ENCODE measurements around the genes STRIT1 and SSR3.

- PRO-cap, 2 experiments = no peak in any of the 2 experiments
These were observed at the start of gene STRIT1 for GRCh38 chr3:155293616-155294028. STRIT1 (minus strand) TSS chr3:155293683.

- PRO-cap, 2 experiments = no peak in any of the 2 experiments
These were observed 146.2 kb downstream of the PLCH1 start for GRCh38 chr3:155598674-155599096.

DNA sequence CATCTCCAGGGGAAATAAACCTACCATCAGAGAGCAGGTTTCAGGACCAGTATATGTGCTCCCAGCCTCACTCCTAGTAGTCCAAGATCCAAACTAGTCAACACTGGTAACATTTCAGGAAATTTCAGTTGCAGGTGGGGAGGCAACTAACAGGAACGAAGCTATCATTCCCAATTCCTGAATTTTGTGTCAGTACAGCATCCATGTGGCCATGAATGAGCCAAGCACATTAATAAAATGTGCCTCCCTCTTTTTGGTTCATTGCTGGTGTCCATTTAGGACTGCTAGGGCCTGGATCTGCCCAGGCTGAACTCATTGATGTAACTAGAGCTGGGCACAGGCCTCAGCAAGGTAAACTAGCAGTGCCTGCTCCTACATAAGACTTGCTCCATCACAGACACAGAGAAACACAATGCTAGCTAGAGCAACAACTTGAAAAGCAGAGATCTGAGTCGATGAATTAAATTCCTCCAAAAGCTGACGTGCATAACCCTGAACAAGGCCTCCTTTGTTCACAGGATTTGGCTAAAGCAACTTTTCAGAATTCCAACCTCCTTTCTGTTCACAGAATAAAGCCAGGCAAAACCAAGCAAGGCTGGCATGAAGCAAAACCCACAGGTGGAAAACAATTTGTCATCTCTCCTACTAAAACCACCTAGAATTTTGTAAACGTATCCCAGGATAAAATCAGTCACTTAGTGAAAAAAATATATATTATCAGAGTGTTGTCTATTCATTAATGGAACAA is 40.2 kb downstream of the PLCH1 start:
- PRO-cap, 2 experiments = no peak in any of the 2 experiments

GRCh38 chr3:156456706-156457446 is 98.0 kb downstream of the SSR3 start:
- PRO-cap, 2 experiments = no peak in any of the 2 experiments

DNA sequence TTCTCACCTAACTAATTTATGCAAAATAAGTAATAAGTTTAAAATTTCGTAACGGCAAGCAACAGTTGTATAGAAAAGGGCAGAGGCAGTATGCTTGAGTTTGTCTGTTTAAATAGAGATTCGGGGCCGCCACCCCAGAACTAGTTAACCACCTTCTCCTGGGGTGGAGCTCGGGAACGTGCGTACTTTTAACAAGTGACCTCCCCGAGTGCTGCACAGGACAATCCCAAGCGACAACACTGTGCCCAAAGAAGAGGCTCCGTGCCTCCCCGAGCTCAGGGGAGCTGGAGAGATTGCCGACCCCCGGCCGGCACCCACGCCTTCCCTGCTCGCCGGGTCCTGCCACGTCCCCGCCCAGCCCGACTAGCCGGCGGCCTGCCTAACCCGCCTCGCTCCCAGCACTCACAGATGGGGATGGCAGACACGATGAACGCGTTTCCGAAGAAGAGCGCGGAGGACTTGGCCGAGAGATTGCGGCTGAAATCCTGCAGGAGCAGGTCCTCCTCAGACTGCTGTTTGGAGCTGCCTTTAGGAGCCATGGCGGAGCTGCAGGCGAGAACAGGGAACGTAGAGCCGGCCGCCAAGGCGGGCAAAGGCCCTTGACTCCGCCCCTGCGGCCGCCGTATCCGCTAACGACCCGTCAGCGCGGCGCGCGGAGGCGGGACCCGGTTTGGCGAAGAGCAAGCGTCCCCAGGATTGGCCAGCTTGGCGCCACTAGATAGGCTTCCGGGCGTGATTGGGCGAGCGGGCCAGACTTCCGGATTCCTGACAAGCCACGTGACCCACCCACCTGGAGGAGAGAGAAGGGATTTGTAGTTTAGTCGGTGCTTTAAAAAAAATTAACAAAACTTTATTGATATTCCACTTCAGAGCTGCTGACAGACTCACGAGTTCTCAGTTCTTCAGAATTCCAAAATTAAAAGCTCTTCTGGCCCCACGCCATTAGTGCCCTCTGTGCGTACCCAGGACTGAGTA is at the start of gene SSR3:
TSS of gene SSR3 (minus strand) at position 567 of the 975 bp plus-strand sequence.
- PRO-cap, 2 experiments = peak in 2 of 2 experiments; most common plus-strand start position 859 of the sequence (in 2); most common minus-strand start position 567 of the sequence (in 2)

DNA sequence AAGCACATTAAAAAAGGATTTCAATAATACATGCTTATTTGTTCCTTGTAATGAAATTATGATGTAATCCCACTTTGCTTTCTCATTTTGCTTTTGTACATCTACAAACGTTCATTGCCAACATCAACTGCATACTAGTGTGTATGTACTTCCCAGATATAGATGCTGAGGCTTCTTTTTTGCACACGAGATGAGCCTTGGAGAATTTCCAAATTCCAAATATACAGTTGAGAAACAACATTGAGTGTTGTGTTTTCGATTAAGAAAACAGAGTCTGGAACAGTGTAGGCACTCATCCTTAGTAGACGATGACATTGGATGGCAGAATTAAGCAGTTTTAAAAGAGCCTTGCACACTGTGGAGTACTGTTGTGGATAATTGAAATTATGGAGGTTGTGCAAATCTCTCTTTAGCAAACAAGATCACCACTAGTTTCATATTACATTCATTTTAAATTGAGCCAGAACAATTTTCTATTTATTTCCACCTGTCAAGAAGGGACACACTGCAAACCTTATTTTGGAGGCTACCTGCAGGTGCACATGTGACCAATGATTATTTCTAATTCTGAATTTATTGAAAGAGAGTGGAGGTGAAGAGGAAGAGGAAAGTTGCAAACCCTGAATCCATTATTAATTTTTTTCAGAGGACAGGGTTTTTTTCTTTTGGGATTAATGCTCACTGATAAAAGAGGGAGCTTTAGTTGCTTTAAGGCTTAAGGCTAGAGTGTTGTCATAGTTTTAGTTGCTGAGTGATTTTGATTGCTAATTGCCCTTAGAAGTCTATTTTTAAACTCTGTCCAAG is 7.5 kb downstream of the TIPARP start:
- PRO-cap, 2 experiments = no peak in any of the 2 experiments

GRCh38 chr3:157045281-157045948 is 114.5 kb downstream of the CCNL1 start:
- PRO-cap, 2 experiments = no peak in any of the 2 experiments

DNA sequence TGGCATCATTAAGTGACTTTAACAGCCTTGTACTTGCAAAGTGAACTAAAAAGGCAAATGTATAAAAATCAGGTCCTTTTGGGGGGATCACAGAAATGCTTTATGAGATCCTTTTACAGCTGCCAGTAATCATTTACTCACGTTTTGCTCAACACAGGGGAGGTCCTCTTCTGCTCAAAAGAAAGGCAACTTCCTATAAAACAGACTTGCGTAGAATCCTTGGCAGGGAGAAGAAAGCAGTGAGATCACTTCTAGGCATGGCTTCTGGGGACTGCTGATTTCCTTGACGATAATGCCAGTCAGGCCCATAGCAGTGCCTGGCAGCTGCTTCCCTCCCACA is 89.5 kb downstream of the CCNL1 start:
- PRO-cap, 2 experiments = no peak in any of the 2 experiments

DNA sequence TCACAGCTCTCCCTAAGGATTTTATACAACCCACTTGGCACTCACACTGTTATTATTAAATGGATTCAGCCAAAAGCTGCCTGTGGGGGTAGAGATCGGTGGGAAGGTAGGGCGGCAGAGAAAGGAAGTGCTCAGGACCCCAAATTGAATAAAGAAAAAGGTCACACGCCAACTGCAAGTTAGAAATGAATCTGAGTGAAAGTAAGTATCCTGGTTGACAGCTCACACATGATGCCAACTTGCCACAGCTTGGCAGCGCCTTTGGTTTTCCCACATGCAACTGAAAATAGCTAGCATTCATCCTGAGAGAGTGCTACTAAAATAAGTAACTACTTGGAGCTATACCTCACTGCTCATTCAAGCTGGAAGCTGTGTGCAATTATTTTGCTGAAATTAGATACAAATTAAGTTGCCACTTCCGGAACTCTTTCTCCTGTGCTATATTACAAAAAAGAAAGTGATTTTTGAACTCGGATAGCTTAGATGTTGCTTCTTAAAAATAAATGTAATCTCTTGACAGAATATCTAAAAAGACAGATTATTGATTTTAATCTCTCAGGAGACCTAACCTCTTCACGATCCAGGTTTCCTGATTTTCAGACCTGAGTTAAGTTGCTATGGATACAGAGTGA is 73.5 kb downstream of the CCNL1 start:
- PRO-cap, 2 experiments = no peak in any of the 2 experiments

DNA sequence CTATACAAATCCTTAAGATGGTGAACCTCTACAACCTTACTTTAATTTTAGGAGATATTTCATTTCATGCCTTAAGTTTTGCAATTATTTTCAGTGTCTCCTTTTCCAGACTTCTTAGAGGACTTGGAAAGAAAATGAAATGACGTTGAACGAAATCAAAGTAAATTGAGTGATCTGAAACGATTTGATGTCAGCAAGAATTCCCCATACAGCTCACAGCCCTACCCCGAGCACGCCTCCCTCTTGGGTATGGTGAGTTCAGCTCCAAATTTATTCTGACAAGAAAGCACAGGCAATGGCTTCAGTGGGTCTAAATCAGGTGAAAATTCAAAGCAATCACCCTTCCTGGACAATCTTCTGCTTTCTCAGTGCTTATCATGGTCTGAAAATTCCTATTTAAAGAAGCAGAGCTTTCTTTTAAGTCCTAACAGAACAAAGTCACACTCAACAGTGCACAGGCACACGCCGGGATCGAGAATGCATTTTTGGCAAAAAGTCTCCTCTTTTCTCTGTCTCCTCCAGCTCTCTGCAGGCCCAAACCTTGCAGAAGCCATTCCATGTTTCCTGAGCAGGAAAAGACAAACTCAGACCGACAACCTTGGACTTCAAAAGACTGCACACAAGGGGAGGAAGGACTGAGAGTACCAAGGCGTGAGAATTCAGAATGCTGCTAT is 72.0 kb downstream of the CCNL1 start:
- PRO-cap, 2 experiments = no peak in any of the 2 experiments

GRCh38 chr3:157089459-157090383 is 70.2 kb downstream of the CCNL1 start:
- PRO-cap, 2 experiments = peak in 2 of 2 experiments; most common plus-strand start chr3:157089702 (in 2); most common minus-strand start chr3:157090007 (in 1)

- PRO-cap, 2 experiments = peak in 1 of 2 experiments; most common plus-strand start chr3:157123878 (in 1); most common minus-strand start chr3:157123769 (in 1)
These were observed 36.3 kb downstream of the CCNL1 start for GRCh38 chr3:157123612-157124082.

DNA sequence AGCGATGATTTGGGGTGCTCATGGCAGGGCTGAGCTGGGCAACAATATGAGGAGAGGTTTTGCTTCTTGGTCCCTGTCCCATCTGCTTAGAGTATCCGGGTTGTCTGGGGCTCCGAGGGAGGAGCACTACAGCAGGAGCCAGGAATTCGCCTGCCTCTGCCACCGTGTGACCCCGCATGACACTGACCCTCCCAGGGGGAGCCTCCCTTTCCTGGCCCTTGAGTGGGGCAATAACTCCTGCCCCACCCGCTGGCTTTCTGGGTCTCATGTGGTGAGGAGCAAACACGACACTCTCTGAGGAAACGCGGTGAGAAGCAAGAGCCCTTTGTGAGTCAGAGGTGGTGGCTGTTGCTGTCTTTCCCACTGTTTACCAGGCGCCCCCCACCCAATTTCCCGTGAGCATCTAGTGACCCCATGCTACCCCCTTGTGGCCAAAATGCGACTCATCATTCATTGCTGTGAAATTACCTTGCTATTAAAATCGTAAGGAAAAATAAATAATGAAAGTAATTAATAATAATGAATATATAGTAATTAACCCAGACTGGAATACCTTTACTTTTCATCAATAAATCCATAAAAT is 29.5 kb downstream of the CCNL1 start:
- PRO-cap, 2 experiments = peak in 1 of 2 experiments; most common plus-strand start position 290 of the sequence (in 1); most common minus-strand start position 84 of the sequence (in 1)

DNA sequence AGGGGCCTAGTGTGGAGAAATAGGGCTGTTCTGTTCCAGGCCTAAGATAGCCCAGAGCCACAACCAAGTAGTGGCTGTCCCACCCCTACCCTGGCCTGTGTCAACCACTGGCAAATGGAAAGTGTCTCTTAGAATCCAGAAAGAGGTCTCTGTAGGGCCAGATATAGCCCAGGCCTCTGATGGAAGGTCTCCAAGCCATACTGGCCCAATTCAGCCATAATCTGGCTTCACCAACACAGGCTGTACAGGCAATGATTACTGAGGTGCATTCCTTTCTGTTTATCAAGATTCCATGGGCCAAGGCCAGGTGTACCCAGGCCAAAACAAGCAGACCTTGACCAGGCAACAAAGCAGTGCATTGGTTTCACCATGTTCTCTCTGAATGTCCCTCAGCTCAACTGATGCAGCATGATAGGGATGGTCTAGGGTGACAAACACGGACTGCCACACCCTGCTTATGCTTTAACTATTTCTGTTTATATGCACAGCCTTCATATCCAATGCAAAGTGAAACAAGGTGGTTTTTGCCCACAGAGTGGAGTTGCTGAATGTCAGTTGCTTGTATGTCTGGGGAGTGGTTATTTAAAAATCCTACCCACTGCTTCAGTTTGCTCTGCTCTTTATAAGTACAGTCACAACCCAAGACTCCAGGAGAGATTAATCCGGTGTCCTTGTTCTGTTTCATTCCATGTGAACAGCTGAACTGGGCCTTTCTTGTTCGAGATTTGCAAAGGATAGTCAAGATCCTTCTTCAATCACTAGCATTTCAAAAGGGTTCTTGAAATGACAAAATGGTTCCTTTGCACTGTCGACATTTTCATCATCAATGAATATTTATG is 25.2 kb downstream of the CCNL1 start:
- PRO-cap, 2 experiments = peak in 1 of 2 experiments; most common plus-strand start position 520 of the sequence (in 1); most common minus-strand start position 403 of the sequence (in 1)

GRCh38 chr3:157148113-157148768 is 11.7 kb downstream of the CCNL1 start:
- PRO-cap, 2 experiments = no peak in any of the 2 experiments

DNA sequence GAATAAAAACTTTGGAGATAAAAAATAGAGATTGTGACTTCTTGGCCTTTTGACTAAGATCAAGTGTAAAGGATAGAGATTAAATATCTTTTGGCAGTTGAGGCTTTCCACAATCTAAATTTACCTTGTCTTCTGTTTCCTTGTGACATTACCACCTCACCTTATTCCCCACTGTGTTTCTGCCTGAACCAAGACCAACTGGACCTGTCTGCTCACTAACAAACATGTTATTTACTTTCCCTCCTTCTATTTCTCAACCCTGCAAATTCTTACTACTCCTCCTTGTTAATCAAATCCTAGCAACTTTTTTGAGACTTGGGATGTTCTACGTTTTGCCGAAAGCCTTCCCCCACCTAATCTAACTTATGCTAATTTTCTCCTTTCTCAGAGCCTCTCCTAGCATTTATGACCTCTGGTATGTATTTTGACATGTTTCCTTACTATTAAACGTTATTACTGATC is 7.4 kb upstream of the CCNL1 start:
- PRO-cap, 2 experiments = no peak in any of the 2 experiments

- PRO-cap, 2 experiments = peak in 2 of 2 experiments; most common plus-strand start chr3:157175164 (in 1); most common minus-strand start chr3:157174869 (in 2)
These were observed 15.0 kb upstream of the CCNL1 start for GRCh38 chr3:157174575-157175644.

- PRO-cap, 2 experiments = no peak in any of the 2 experiments
These were observed 33.0 kb downstream of the PTX3 start for GRCh38 chr3:157469691-157470099.

DNA sequence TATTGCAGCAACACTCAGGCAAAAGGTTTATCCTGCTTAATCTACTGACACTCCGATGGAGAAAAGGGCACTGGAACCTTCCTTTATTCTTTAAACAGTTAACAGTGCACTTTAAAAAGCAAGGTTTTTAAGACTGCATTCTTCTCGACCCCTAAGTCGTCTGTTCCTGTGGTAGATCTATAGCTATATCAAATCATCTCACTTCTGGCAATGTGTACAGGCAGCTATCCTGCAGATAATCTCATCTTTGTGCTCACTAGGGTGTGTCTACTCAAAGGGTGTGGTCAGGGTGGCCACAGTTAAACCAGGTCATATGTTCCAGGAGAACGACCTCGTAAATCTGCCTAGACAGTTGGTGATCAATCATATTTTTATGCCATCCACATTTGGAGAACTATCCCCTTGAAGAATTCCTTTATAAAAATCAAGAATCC is 3.1 kb downstream of the VEPH1 start:
- PRO-cap, 2 experiments = no peak in any of the 2 experiments

GRCh38 chr3:158336930-158337335 is 227.0 kb downstream of the RSRC1 start:
- PRO-cap, 2 experiments = no peak in any of the 2 experiments

All from Metastatic Liver Carcinoma in the Lung (tissue), 2 donors.